Sciatic nerve (tissue), 1 donor: ENCODE measurements around a stretch of chr21.

- PRO-cap, result no peak
Observed at GRCh38 chr21:5065171-5065866, 5456.1 kb upstream of the TPTE start.

GRCh38 chr21:6098504-6098840 is 4422.9 kb upstream of the TPTE start:
- PRO-cap, result unidirectional peak, plus-strand start at chr21:6098728

GRCh38 chr21:6127188-6127547 is 4394.2 kb upstream of the TPTE start:
- PRO-cap, result no peak

DNA sequence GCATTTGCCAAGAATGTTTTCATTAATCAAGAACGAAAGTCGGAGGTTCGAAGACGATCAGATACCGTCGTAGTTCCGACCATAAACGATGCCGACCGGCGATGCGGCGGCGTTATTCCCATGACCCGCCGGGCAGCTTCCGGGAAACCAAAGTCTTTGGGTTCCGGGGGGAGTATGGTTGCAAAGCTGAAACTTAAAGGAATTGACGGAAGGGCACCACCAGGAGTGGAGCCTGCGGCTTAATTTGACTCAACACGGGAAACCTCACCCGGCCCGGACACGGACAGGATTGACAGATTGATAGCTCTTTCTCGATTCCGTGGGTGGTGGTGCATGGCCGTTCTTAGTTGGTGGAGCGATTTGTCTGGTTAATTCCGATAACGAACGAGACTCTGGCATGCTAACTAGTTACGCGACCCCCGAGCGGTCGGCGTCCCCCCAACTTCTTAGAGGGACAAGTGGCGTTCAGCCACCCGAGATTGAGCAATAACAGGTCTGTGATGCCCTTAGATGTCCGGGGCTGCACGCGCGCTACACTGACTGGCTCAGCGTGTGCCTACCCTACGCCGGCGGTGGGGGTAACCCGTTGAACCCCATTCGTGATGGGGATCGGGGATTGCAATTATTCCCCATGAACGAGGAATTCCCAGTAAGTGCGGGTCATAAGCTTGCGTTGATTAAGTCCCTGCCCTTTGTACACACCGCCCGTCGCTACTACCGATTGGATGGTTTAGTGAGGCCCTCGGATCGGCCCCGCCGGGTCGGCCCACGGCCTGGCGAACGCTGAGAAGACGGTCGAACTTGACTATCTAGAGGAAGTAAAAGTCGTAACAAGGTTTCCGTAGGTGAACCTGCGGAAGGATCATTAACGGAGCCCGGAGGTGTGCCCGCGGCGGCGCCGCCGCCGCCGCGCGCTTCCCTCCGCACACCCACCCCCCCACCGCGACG is 2266.3 kb upstream of the TPTE start:
- PRO-cap, result unidirectional peak, plus-strand start at position 443 of the sequence

- PRO-cap, result no peak
Observed at GRCh38 chr21:8991937-8992922, 1529.2 kb upstream of the TPTE start.

- PRO-cap, result no peak
Observed at GRCh38 chr21:9837680-9838246, 683.6 kb upstream of the TPTE start.

- PRO-cap, result unidirectional peak, plus-strand start at chr21:13893791
Observed at GRCh38 chr21:13893715-13894048, 284.1 kb downstream of the POTED start.

DNA sequence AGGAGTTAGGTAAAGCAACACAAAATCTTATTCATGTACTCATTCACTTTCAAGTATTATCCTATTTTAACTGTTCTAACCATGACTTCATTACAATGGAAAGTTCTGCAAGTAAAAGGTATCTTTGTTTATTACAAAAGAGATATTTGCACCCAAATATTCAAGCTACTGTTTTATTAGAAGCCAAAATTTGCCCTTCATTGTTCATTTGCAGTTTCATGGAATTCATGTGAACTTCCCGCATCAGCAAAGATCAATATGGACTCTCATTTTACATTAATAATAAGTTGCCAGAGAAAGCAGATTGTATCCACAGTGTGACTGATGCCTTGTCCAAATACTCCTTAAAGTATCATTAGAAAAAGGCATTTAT is 60.0 kb downstream of the SAMSN1 start:
- PRO-cap, result no peak

- PRO-cap, result no peak
Observed at GRCh38 chr21:14517716-14518783, 28.1 kb downstream of the SAMSN1 start.

DNA sequence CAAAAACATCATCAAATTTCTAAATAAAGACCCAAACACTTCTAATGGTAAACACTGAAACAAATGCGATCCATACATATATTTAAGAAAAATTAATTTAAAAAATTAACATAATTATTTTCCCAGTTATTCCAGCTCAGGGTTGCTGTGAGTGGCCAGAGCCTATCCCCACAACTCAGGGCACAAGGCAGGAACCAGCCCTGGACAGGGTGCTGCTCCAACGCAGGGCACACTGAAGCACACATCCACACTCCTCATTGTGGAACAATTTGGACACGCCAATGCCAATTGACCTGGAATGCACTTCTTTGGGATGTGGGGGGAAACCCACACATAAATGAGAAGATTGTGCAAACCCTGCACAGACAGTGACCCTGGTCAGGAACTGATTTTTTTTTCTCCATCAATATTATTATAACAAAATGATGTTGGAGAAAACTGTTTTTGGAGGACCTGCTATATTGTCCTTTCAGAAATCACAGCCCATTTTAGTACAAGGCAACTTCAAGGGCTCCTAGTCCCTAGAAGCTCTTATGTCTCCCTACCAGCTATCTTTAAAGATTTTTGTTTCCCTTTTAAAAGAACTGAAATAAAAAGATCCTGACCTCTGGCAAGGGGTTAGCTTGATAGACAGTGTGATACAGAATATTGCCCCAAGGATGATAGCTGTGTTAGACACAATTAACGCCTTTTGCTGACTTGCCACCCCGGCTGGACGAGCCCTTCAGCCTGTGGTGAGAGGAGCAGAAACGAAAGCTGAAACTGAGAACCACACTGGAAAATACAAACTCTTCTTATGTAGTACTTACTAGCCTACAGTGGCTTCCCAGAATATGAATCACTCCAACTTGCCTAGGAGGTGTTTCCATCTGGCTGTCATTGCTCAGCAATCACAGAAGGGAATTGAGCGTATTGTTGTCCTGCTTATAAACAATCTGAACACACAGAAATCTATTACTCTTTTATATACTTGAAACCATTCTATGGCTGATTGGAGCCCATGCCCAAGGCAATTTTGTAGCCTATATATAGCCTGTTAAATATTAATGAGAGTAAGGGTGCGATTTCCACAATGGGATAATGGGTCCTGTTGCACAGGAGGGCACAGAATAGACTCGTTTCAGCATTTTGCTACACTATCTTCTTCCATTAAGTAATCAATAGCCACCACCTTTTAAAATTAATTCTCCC is 23.1 kb downstream of the SAMSN1 start:
- PRO-cap, result no peak

DNA sequence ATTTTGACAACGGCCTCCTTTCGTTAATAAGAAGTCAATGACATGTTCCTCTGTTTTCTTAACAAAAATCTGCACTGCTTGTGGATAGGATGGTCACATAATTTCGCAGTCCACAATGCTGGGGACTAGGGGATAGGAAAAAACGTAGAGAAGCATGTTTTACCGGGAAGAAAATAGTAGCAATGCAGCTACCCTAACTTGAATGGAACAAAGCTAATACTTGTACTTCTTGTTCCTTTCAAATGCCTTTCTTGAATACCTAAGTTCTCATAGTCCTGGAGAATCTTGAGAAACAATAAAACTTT is 195.9 kb downstream of the NRIP1 start:
- PRO-cap, result no peak

DNA sequence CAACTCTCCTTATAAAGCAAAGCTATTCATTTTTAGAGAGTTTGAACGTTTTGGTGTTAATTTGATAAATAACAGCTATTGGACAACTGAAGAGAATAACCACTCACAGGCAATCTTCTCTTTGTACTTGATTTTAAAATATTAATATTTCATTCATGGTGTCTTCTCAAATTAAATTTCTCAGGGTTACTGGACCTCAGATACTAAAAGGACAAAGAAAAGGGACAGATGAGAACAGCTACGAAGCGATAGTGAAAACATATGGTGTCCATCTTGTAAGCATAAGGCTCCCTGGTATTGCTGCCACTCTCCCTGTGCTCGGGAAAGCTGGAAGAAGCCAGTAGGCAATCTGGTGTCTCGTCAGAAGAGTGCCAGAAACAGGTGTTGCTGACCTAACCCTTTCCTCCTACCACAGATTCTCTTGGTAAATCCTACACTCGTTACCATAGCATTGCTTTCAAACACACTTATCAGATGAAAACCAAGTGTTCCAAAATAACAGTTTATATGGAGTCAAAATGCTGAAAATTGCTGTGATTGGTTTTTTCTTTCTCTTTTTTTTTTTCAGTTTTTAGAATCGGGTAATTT is 146.4 kb downstream of the NRIP1 start:
- PRO-cap, result no peak

DNA sequence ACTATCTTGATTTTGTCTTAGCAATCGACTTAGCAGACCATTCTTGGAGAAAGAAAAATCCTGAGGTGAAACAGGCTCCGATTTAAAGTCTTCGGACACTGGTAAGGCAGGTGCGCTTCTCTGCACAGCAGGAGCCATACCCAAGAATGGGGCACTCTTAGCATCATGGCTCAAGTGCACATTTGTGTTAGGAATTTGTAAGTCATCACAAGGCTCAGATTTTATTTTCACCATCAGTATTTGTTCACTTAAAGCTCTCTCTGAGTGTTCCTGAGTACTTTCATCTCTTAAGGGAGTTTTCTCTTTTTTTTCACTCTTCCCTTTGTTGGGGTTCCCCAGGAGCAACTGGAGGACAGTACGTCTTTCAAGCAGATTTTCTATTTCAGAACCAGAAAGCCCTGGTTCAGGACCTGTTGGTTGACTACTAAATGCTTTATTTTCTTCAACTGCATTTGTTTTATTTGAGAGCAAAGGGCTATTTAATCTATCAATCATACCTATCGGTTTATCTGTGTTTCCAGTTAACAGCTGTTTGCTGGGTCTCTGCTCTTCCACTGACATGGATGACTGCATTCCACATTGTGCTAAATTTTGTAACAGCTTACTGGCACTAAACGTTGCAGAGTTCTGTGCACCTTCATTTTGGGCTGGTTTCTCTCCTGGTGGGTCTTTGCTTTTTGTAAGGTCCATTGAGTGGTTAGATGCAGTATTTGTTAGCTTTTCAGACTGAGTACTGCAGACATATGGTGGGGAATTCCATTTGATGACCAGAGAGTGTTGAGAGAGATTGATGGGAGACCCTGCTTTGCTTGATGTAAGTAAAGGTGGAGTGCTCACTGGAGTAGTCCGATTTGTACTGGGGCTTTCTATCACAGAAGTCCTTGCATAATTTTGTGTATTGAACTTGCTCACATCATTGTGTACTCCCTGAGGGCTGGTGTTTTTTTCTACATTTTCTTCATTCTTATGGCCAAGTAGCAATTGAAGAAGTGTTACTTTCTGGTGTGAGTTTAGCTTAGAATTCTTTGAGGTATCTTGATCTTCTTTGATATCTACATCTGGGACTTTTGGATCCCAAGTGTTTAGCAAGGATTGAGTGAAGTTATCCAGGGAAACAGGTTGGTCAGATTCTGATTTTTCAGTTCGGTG is 98.7 kb downstream of the NRIP1 start:
- PRO-cap, result no peak

DNA sequence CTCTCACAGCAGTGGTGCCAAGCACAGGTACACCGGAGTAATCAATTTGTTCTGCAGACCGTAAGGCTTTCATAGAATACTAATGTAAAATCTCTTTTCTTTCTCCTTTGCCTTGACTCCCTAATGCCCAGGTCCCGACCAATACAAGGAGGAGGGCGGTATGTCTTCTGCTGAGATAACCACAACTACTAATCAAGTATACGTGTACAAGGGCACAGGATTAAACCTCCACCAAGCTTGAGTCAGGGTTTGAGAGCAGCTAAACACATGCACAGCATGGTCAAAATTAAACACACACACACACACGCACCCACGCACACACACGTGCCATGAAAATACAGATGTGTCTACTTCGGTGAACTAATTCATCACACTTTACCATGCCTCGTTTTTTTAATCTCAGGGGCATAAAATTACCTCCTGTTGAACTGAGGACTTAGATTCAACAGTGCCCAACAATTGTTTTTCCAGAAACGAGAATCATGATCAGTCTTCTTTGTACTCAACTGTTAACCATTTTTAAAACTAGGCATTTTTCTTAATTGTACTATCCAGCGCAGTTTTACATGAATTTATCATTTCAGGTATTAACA is 62.5 kb downstream of the NRIP1 start:
- PRO-cap, result no peak

GRCh38 chr21:15005203-15006393 is 59.2 kb downstream of the NRIP1 start:
- PRO-cap, result no peak

GRCh38 chr21:15036491-15036852 is 28.3 kb downstream of the NRIP1 start:
- PRO-cap, result no peak

DNA sequence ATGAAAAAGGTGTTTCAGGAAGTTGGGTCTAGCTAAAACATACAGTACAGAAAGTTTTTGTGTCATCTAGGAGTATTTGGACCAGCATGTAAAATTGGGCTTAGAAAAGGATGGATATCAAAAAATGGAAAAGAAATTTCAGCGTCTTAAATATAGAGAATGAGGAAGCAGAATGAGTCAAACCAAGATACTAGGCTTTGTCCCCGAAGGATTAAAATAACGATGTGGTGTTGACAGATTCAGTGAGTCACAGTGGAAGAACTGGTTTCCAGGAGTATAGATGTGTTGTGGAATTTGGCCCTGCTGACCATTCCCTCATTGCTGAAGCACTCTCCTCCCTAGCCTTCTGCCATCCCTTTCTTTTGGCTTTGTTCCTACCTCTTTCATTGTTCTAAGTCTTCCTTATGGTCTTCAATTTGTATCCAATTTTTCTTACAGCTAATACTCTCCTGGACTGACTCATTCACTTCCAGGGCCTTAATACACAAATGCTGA is 23.1 kb upstream of the USP25 start:
- PRO-cap, result no peak

- PRO-cap, result no peak
Observed at GRCh38 chr21:15732191-15732632, 2.4 kb downstream of the USP25 start.

DNA sequence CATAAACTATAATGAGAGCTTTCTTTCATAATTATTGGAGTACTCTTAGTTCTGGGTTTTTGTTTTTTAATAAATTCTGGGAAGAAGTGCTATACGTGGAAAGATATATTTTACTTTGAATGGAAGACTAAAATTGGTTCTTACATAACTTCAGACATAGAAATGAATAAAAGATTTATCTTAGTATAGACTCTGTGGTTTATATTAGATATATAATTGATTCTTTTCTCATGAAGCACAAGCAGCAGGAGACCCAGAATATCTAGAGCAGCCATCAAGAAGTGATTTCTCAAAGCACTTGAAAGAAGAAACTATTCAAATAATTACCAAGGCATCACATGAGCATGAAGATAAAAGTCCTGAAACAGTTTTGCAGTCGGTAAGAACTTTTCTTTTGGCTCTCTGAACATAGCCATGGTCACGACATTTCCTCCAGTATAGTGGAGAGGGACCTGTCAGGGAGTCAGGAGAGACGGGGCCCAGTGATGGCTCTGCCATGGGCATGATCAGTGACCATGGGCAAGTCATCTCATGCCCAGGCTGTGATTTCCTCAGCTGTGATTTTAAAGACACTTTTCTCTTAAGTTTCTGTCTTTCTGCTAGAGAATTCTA is 112.5 kb downstream of the USP25 start:
- PRO-cap, result no peak

DNA sequence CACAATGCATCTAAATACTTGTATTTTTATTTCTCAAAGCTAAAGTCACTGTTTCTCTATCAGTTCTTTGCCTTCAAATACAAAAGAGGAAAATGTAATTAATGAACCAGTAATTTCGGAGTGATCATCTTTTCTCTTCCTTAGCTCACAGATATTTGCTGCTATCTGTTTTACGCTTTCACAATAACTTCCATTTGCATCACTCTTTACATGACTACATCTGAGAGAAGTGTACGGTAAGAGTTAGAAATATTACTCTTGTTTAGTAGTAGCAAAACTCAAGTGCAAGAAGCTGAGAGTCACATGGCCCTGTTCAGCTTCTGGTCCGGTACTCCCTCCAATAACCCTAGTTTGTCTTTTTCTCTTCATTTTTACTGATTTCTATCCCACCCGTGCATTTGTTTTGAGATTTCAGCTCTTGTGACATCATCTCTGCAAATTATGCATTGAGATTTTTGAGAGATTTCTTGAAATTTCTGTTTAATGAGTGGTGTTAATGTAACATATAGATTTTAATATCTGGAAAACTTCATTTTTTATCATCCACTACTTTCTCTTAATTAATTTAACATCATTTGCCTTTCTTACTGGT is 395.0 kb downstream of the USP25 start:
- PRO-cap, result no peak